SK-MEL-5 (cell line): ENCODE measurements around a stretch of chr15.

GRCh38 chr15:75177804-75178054 is 24.0 kb upstream of the C15orf39 start:
RAMPAGE:
- cytosol, long total RNA, result no peak
- long total RNA, result no peak
- nucleus, long total RNA, result no peak

GRCh38 chr15:75394463-75395180 is 26.2 kb upstream of the MAN2C1 start:
RAMPAGE:
- cytosol, long total RNA, result no peak
- long total RNA, result no peak
- nucleus, long total RNA, result no peak

RAMPAGE:
- cytosol, long total RNA, result no peak
- long total RNA, result no peak
- nucleus, long total RNA, result no peak
These were observed 3.8 kb upstream of the SIN3A start for GRCh38 chr15:75455226-75455693.

RAMPAGE:
- cytosol, long total RNA, result no peak
- long total RNA, result no peak
- nucleus, long total RNA, result no peak
These were observed 392 bp upstream of the IMP3 start for GRCh38 chr15:75640331-75640901.

DNA sequence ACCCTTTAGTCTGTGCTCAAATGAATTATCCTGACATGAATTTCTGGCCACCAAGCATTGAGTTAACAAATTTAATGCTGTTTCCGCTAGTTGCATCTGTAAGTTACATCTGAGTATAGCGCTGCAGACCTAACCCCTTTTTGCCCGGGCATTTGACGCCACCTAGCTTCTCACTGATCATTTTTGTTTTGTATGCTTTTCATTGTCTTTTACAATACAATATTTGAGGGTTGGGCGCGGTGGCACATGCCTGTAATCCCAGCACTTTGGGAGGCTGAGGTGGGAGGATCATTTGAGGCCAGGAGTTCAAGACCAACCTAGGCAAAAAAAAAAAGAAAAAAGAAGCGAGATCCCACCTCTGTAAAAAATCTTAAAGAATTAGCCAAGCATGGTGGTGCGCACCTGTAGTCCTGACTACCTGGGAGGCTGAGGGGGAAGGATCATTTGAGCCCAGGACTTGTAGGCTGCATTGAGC is 915 bp upstream of the IMP3 start:
RAMPAGE:
- cytosol, long total RNA, result no peak
- long total RNA, result no peak
- nucleus, long total RNA, result no peak

GRCh38 chr15:75651250-75651999 is 3.7 kb downstream of the SNX33 start:
RAMPAGE:
- cytosol, long total RNA, result no peak
- long total RNA, result no peak
- nucleus, long total RNA, result no peak

GRCh38 chr15:75677628-75678257 is 30.0 kb downstream of the SNX33 start:
RAMPAGE:
- cytosol, long total RNA, result no peak
- long total RNA, result no peak
- nucleus, long total RNA, result no peak

RAMPAGE:
- cytosol, long total RNA, result no peak
- long total RNA, result no peak
- nucleus, long total RNA, result no peak
These were observed 18.3 kb downstream of the CSPG4 start for GRCh38 chr15:75693938-75695083.

DNA sequence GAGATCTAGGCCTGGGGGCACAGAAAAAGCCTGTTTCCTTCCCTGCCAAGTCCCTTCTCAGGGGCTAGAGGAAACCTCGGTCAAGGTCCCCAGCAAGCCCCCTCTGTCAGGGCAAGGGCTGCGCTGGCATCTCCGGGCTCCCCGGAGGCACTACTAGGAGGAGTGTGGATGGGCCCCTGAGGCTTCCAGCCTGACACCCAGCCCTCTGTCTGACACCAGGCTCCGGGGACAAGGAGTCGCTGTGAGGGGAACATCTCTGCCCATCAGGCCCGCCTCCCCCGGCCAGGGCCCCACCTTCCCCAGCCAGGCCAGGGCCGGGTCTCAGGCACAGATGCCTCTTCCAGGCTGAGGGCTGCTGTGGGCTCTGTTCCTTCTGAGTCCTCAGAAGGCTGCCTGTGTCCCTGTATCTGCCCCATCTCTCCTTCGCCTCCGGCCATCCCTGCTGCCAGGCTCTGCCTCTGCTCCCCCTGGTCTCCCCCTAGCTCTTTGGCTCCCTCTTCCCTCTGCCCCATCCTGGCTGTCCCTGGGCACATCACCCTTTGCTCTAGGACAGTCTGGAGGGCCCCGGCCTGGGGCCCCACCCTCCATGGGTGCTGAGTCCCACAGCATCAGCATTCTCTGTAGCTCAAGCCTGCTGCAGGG is 15.7 kb downstream of the CSPG4 start:
RAMPAGE:
- cytosol, long total RNA, result no peak
- long total RNA, result no peak
- nucleus, long total RNA, result no peak

RAMPAGE:
- cytosol, long total RNA, result no peak
- long total RNA, result no peak
- nucleus, long total RNA, result no peak
These were observed 403 bp upstream of the ODF3L1 start for GRCh38 chr15:75723485-75723791.

RAMPAGE:
- cytosol, long total RNA, result no peak
- long total RNA, result no peak
- nucleus, long total RNA, result no peak
These were observed 1.9 kb downstream of the UBE2Q2 start for GRCh38 chr15:75844985-75845646.

DNA sequence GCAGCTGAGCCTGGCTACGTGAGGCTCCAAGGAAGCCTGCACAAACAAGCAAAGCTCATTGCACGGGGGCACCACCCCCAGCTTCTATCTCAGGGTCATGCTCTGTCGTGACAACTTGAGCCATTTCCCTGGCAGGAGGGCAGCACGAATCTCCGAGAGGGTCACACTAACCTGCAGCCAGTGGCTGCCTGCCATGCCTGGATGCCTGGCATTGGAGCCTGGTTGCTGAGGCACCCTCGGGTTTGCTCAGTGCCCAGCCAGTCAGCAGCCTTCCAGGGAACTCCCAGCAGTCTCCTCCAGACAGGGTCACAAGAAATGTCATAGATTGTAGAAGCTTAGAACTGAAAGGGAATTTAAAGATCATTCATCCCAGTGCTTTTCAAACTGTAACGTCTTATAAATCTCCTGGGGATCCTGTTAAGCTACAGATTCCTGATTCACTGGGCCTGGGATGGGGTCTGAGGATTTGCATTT is 48.3 kb downstream of the TMEM266 start:
RAMPAGE:
- cytosol, long total RNA, result no peak
- long total RNA, result no peak
- nucleus, long total RNA, result no peak

DNA sequence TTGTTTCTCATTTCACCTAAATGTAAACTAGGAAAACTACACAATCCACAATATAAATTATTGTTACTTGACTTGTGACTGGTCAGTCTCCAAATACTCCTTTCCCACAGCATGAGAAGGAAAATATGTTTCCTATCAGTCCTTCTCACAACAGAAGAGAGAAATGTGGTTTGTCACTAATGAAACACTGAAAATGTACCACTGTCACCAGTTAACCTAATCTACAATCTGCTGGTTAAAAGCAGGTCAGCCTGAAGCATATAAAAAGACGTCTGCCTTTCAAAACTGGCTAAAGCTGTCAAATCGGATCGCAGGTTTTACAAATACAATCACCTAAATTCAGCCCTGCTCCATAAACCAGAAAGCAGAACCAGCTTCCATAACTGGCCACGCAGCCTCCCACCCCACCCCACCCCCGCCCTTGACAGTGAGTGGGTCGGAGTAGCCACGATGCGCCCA is 796 bp downstream of the ETFA start:
RAMPAGE:
- cytosol, long total RNA, result no peak
- long total RNA, result no peak
- nucleus, long total RNA, result no peak

DNA sequence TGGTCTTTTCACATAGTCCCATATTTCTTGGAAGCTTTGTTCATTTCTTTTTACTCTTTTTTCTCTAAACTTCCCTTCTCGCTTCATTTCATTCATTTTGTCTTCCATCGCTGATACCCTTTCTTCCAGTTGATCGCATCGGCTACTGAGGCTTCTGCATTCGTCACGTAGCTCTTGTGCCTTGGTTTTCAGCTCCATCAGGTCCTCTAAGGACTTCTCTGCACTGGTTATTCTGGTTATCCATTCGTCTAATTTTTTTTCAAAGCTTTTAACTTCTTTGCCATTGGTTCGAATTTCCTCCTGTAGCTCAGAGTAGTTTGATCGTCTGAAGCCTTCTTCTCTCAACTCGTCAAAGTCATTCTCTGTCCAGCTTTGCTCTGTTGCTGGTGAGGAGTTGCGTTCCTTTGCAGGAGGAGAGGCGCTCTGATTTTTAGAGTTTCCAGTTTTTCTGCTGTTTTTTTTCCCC is 271.1 kb downstream of the ISL2 start:
RAMPAGE:
- cytosol, long total RNA, result no peak
- long total RNA, result no peak
- nucleus, long total RNA, result no peak

GRCh38 chr15:76724724-76725241 is 180.4 kb downstream of the SCAPER start:
RAMPAGE:
- cytosol, long total RNA, result no peak
- long total RNA, result no peak
- nucleus, long total RNA, result no peak

GRCh38 chr15:76732877-76733610 is 172.1 kb downstream of the SCAPER start:
RAMPAGE:
- cytosol, long total RNA, result no peak
- long total RNA, result no peak
- nucleus, long total RNA, result no peak

DNA sequence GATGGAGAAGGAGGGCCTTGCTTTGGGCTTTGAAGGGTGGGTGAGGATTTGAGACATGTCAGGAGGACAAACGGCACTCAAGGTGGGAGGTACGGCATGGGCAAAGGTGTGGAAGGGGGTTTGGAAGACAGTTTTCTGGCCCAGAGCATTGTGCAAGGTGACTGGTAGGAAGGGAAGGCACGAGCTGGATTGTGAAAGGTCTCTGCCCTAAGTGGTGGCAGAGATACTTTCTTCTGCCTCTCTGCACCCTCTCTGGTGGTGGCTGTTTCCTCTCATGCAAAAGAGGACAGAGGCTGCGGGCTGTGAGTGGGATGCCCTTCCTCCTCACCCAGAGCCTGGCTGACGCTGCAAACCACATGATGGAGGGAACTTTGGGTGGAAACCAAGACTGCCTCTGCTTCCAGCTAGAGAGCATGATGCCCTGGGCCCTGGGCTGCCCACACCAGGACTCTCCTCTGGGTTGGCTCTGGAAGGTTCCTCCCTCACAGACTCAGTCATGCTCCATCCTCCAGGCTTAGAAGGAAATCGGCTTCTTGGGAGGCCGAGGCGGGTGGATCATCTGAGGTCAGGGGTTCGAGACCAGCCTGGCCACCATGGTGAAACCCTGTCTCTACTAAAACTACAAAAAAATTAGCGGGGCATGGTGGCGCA is 8.1 kb downstream of the PSTPIP1 start:
RAMPAGE:
- cytosol, long total RNA, result no peak
- long total RNA, result no peak
- nucleus, long total RNA, result no peak

DNA sequence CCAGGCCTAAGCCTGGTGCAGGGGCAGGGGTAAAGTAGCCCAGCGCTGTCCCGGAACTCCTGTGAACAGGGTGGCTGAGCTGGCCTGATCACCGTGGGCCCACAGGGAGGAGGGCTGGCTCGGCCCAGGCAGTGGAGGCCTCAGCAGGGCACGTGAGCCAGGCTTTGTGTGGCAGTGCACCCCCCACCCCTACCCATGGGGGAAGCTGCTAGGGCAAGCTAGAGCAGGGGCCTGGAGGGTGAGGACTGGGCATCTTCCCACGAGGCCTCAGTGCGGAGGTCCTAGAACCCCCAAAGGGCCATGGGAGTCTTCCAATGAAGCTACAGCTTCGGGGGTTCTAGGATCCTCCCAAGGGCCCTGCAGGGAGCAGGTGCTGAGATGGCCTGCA is 36.0 kb downstream of the TSPAN3 start:
RAMPAGE:
- cytosol, long total RNA, result no peak
- long total RNA, result no peak
- nucleus, long total RNA, result no peak

RAMPAGE:
- cytosol, long total RNA, result no peak
- long total RNA, result no peak
- nucleus, long total RNA, result no peak
These were observed 18.3 kb downstream of the TSPAN3 start for GRCh38 chr15:77052473-77053172.

RAMPAGE:
- cytosol, long total RNA, result no peak
- long total RNA, result no peak
- nucleus, long total RNA, result no peak
These were observed 84.2 kb upstream of the TSPAN3 start for GRCh38 chr15:77154994-77155567.